ENCODE results near the gene SLC38A10.

DNA sequence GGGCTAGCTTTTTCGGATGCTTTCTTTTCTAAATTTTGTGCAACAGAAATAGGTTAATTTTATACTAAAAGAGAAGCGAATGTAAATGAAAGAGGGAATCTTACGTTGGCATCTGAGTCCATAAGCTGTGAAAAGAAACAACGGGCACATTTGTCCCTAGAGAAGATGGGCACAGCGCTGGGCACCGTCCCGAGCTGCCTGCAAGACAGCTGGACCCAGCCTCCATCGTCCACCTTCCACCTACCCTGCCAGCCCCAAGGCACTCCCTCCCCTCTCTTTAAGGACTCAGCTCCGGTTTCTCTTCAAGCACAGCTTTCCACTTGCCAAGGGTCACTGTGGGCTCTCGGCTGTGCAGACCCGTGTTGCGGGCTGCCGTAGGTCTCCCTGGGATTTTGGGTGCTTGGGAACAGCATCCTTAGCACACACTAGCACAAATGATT lies 1.2 kb downstream of the CHMP6 start:
- PRO-cap: unidirectional peak, minus-strand start at position 231 of the sequence

DNA sequence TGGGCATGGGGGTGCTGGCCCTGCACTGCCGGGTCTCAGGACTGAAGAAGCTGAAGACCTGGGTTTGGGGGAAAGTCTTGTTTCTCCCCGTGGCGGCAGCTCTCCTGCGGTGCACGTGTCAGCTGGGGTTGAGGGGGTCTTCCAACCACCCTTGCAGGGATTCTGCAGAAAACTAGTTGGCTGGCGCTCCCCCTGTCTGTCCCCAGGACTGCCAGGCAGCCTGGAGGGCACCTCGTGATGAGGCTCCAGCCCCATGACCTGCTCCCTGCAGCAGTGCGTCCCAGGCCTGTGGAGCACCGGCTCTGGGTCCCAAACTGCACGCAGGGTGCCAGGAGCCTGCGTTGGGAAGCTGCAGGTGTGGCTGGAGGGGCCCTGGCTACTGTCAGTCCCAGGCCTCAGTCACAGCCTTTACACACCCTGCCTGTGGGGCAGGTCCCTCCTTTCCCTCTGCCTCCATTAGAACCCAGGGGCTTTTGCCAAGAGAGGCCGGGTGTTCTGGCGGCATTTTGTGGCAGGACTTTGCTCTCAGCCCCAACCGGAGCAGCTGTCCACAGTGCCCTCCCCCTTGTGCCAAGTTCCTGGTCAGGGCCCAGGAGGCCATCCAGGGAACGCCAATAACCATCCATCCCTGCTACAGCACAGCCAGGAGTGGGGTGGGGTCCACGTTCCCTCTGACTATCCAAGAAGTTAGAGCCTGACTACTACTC lies 9.1 kb downstream of the CHMP6 start:
- PRO-cap: bidirectional peak, plus-strand start at position 614 of the sequence, minus-strand start at position 381 of the sequence

DNA sequence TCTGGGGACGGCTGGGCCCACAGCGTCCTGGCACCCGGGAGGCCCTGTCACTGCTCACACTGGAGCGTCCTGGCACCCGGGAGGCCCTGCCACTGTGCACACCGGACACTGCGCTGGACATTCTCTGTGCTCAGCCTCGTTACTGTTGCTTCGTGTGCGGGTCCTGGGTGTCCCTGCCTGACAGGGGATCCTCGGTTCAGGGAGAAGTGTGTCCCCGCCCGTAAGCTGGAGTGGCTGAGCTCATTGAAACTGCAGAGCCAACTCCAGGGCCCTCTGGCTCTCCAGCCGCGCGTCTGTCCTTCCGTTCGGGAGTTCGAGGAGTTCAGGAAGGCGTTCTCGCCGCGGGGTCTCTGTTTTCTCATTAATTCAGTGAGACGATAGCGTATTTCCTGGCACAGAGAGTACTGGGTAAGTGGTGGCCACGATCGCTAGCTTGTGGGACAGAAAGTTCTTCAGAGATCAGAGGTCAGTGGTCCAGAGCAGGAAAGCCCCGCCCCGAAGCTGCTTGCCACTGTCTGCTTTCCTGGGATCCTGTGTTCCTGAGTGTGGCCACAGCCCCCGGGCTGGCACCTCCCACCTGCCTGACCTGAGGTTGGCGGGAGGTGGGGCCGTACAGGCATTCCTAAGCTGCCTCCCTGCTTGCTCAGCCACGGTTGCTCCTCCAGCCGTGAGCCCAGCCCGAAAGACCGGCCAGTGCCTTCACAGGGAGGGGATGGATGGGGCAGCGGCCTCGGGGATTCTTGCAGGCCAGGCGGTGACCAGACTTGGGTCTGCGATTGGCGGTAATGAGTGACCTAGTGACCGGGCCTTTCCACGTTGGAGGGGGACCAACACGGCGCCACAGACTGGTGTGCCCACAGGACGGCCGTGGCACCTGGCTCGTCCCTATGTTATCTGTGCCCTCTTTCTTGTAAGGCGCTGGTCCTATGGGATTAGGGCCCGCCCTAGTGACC lies 8.9 kb downstream of the BAIAP2 start:
- PRO-cap: no peak

DNA sequence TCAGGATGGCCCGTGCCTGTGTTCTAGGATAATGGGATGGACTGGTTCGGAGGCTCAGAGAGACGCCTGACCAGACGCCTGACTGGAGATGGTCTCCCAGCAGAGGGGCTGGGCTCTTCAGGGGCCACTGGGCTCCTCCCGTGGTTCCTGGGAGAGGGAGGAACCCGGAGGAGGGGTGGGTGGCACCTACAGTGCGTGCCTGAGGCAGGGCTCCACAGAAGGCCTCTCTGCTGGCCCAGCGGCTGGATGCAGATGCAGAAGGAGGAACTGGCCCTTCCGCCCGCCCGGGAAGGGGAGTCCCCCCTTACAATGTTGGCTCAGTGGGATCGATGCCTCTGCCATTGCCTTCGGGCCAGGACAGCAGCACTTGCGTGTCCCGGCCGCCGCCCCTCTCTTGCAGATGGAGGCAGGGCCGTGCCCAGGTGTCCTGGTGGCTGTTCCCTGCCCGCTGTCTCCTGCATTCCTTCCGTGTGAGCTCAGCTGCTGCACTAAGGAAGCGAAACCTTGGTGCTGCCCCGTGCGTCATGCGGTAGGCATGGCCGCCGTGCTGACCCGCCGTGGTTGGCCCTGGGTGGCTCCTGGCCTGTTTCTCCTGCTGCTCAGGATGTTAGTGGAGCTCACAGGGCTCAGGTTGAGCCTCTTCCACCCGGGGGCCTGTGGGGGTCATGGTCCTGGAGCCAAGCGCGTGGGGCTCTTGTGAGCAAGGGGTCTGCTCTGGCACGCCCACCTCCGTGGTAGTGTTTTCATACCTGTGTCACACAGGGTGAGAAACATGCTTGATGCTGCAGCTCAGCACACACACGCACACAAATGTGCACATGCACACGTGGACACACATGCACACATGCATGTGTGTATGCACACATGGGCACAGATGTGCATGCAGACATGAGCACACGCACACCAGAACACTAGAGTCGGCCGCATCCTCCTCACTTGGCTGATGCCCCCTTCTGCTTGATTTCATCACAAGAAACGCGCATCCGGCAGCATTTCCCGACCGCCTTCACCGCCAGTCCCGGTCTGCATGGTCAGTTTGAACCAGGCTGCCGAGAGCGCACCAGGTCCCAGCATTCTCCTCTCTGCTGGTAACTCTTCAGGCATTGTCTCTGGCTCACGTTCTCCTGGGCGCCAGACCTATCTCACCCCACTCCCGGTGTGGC lies 15.3 kb downstream of the BAIAP2 start:
- PRO-cap: bidirectional peak, plus-strand start at position 344 of the sequence, minus-strand start at position 90 of the sequence; bidirectional peak, plus-strand start at position 536 of the sequence, minus-strand start at position 396 of the sequence; unidirectional peak, plus-strand start at position 1,034 of the sequence

DNA sequence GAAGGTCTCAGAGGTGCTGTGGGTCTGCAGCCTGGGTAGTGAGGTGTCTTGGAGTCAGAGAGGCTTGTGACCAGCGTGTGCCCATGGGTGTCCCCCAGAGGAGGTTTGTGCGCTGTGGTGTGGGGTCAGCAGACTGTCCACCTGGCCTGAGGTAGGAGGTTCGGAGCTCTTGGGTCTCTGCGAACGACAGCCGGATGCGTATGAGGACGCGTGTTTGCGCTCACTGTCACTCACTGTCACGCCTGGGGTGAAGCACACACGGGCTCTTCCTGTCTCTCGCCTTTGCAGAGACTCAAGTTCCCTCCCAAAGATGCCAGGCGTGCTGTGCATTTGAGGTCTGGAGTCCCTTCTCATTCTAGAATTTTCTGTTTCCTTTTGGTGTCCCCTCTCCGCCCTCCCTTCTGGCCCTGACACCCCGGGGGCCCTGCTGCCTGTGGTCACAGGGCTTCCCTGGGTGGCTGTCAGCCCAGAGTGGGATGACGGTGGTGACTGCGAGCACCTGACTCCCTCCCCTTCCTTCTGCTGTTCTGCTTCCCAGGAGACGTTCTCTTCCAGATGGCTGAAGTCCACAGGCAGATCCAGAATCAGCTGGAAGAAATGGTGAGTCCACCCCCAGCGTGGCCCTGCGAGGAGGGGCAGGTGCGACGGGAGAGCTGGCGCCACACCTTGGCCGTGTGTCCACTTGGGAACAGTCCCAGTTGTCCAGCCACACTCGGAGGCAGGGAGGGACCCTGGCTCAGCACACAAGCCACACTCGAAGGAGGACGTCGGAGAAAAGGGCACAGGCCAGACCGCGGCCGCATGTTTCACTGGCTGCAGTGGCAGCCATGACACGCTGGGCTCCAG lies 49.6 kb downstream of the BAIAP2 start:
- PRO-cap: no peak

GRCh38 chr17:81093981-81094576 lies 59.1 kb downstream of the BAIAP2 start:
- PRO-cap: no peak

DNA sequence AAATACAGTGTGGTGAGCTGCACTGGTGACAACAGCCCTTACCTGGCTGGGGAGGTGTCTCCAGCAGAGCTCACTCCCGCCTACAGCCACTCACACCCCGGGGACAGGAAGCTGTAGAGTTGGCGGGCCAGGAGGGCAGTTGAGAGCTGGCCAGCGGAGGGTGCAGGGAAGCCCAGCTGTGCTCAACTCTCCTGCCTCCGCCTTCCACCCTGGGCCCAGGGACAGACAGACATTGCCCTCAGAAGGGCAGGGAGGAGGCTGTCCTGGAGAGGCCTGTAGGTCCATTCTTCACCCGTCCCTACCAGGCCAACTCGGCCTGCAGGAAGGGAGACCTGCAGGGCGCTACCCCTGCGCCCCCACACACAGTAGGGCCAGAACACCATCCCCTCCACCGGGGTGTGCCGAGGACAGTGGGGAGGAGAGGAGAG lies 48.5 kb upstream of the PVALEF start:
- PRO-cap: no peak

- PRO-cap: no peak
Observed at GRCh38 chr17:81148656-81149675, 16.3 kb upstream of the PVALEF start.

GRCh38 chr17:81155241-81155440 lies 10.2 kb upstream of the PVALEF start:
- PRO-cap: no peak

- PRO-cap: bidirectional peak, plus-strand start at chr17:81160476, minus-strand start at chr17:81160408
Observed at GRCh38 chr17:81160004-81160799, 5.1 kb upstream of the PVALEF start.

- PRO-cap: no peak
Observed at GRCh38 chr17:81253009-81253464, 13.9 kb downstream of the NDUFAF8 start.

DNA sequence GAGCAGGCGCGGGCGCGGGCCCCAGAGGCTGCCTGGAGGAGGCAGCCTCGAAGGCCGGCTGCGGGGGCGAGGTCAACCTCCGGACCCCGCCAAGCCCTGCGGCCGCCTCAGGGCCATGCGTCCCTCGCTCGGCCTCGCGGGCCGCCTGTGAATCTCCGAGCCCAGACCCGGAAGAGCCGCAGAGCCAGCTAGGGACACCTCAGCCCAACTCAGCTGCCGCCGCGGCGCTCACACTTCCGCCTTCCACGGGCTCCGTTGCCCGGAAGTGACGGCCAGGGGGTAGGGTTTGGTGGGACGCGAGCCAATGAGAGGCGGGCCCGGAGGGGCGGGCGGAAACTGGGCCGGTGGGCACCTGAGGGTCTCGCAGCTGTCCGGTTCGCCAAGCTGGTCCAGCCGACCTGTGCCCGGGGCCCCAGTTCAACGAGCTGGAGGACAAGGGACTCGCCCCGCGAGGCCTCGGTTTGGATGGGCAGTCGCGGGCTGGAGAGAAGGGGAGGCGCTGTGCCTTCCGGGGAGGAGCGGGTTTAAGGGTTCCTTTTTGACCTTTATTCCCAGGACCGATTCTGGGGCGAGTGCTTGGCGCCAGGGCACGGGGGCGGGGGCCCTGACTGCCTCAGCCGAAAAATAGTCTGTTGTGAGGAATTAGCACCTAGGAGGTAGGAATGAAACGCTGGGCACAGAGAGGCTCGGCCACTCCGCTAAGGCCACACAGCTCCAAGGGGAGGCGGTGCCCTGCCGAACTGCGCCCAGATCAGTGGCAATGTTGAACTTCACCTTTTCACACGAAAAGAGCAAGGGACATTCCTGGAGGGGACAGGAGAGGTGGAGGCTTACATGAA lies at the start of gene SLC38A10:
SLC38A10 (minus strand) TSS at position 238 of the 839 bp plus-strand sequence.
- PRO-cap: bidirectional peak, plus-strand start at position 314 of the sequence, minus-strand start at position 215 of the sequence

GRCh38 chr17:81331731-81332110 lies 36.6 kb upstream of the SLC38A10 start:
- PRO-cap: no peak

- PRO-cap: no peak
Observed at GRCh38 chr17:81461602-81462247, 50.9 kb downstream of the ACTG1 start.

- PRO-cap: bidirectional peak, plus-strand start at chr17:81518764, minus-strand start at chr17:81518761; bidirectional peak, plus-strand start at chr17:81519060, minus-strand start at chr17:81518979
Observed at GRCh38 chr17:81518461-81519253, 6.1 kb upstream of the ACTG1 start.

DNA sequence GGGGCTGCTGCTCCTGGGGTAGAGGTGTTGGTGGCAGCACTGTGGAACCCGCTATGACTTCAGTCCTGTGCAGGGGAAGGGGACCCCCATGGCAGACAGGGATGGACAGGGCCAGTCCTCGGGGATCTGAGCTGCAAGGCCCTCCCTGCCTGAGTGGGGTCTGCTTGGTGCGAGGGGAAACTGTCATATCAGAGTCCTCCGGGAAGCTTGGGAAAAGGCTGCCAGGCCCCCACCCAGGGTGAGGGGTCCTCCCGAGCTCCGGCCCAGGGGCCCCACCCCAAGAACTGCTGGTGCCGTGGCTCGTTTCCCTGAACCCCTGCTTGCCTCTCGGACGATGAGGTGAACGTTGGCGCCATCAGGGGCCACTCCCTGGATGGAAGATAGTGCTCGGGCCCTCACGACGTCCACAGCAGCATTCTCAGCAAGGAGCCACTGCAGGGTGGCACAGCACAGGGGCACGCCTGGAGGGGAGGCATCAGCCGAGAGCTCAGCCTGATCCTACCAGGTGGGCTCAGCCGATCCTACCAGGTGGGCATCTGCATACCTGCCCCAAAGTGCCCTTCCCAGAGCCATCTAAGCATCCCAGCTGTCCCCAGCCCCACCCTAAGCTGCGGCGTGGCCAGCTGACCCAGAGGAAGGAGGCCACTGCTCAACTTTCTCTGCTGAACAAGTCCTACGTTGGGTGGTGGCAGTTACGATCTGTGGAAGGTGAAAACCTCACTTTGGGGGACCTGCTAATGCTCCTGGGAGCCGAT lies 6.6 kb downstream of the FAAP100 start:
- PRO-cap: no peak

- PRO-cap: unidirectional peak, minus-strand start at chr17:81556501
Observed at GRCh38 chr17:81555695-81556608, 3.8 kb upstream of the FAAP100 start.

GRCh38 chr17:81578107-81578733 lies 26.1 kb upstream of the FAAP100 start:
- PRO-cap: no peak

DNA sequence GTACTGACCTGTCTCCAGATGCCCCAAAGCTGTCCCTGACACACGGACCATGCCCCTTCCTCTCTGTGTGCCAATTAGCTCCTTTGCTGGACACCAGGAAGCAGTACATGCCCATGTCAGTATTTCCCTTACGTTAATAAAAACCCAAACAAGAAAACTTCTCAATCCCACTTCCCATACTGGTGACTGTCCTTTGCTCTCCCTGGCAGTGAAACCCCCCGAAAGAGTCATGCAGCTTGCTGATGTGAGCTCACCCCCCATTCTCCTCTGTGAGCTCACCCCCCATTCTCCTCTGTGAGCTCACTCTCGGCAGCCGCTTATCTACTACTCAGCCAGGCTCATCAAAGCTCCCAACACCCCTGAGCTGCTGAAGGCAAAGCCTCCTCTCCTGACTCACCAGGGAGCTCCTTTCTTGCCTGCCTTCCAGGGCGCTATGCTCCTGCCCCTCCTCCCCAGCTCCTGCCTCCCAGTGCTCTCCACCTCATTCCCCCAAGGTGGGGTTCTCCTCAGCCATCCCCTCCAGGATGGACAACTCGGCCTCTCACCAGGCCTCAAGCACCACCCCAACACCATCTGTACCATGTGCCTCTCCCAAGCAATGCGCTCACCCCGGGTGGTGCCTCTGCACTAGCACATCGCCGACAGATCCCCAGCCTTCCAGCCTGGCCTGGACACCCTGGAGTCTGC lies 27.6 kb upstream of the FAAP100 start:
- PRO-cap: no peak

- PRO-cap: no peak
Observed at GRCh38 chr17:81642152-81642637, 5.2 kb downstream of the TSPAN10 start.